ENCODE results near the genes SLC26A6 and P4HTM.

GRCh38 chr3:48507126-48508321 is 3.5 kb upstream of the SHISA5 start:
- PRO-cap = no peak

DNA sequence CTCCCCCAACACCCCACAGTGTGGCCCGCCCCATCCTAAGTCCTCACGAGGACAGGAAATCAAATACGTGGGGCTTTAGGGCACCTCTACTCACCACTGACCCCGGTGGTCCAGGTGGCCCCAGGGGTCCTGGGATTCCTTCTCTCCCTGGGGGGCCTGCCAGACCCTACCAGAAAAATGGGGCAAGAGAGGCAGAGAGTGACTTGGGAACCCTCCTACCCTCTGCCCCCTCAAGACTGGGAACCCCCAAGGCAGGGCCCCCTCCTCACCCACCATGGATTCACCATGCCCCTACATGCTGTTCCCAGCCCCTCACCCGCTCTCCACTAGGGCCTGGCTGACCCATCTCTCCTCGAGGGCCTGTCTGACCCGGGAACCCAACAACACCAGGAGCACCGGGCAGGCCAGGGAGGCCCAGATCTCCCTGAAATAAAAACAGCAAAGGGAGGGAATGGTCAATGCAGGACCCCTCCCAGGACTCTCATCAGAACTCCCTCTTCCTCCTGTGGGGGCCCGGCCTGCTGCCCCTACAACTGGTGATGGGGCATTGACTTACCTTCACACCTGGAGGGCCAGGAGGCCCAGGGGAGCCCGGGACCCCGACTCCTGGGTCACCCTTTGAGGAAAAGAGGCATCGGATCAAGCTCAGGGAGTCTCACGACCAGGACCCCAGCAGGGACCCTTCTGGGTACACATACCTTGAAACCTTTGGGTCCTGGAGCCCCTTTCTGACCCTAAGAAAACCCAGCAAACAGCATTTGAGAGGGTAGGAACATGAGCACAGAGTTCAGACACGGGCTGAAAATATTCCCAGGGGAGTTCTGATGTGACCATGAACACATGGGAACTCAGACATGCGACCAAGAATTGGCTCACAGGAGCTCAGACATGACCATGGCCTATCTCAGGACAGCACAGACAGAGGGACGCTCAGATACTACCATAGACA is 7.2 kb upstream of the UCN2 start:
- PRO-cap = no peak

DNA sequence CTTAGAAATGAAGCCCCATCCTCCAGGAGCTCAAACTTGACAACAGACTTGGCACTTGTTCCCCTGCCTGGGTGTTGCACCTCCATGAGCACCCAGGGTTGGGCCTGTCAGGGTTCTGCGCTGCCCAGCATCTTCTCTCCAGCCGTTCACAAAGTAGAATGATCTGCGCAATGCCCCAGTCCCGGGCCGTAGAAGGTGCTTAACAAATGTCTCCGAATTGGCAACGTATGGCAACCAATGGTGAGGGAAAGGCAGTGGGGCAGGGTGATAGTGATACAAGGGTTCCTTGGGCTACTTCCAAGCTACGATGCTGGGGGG is 2.6 kb upstream of the COL7A1 start:
- PRO-cap = no peak

DNA sequence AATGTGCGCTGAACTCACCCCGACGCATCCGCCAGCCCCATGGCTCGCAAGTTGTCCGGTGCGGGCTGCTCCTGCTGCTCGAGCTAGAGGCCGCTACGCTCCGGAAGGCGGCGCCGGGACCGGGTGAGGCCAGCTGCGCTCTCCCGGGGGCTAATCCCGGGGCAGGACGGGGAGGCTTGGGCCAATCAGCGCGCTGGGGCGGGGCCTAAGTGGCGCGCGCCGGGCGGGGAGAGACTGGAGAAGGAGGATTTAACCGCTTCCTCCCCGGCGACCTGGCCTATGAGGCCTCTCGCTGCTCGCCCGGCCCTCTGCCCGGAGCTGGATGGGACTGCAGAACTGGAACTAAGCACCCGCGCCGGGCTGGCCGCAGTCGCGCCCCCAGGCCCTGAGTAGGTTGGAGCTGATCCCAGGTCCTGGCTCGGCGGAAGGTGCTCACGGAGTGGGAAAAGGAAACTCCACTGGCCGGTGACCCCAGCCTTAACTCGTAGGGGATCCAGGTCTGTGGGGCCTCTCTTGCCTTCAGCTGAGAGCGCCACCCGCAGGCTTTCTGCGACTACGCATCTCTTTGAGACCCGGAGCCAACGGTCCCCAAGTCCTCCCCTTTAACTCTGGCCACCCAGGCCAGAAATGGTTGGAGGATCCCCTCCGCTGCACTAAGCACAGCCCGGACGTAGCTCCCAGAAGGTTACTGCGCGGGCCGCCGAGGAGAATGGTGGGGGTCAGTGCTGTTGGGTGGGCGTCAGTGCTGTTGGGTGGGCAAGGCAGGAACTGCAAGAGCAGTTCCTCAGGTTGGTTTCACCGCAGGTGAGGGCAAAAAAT is at the start of gene SLC26A6:
TSS of gene SLC26A6 (minus strand) at position 109 of the 819 bp plus-strand sequence.
- PRO-cap = bidirectional peak, plus-strand start at position 256 of the sequence, minus-strand start at position 125 of the sequence; bidirectional peak, plus-strand start at position 605 of the sequence, minus-strand start at position 628 of the sequence

GRCh38 chr3:48683103-48683894 is 2.4 kb downstream of the NCKIPSD start:
- PRO-cap = no peak

DNA sequence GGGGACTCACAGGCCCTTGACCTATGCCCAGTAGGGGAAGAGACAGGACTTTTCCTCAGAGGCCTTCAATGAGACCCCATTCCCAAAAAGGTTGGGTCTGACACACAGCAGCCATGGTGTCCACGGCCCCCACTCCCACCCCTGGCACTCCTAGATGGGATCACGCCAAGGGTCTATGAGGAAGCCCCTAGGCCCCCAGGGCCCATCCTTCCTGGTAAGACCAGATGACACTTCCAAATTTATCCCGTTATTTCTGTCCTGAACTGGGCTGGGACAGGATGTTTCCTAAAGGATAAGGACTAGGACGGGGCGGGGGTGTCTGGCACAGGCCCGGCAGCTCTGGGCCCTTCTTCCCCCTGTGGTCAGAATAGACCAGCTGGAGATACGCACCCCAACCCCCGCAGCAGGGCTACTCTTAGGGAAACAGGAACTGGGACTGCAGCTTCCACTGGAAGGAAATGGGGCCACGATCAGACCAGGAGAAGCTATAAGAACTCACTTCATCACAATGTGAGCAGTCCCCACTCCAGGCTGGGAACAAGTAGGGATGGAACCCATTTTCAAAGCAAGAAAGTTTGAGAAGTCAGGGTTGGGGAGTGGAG is 1.3 kb downstream of the NCKIPSD start:
- PRO-cap = unidirectional peak, plus-strand start at position 365 of the sequence; unidirectional peak, plus-strand start at position 441 of the sequence

GRCh38 chr3:48820633-48820884 is 27.1 kb downstream of the PRKAR2A start:
- PRO-cap = unidirectional peak, plus-strand start at chr3:48820755

- PRO-cap = no peak
These were observed 10.9 kb downstream of the ARIH2 start for GRCh38 chr3:48929599-48929851.

DNA sequence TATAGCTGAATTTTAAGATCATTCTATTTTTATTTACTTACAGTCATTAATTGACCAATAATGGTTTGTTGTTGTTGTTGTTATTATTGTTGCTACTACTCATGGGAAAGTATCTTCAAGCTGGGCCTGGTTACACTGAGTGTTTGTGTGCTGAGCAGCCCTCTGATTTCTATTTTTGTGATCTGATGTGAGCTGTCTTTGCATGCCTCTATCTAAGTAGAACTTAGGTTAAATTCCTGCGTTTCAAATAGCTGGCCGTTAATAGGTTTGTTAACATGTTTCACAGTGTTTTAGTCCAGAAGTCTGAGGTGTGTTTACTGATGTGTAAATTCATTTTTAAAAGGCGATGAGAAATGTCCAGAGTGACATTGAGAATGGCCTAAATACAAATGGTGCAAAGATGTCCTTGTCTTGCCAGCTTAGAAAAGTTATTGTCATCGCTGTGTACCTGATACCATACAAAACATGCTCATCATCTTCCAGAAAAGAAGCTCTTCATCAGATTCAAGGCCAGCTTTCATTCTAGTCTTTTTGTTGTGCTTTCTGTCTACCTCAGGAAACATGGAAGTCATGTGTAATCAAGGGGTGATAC is 15.8 kb downstream of the ARIH2 start:
- PRO-cap = bidirectional peak, plus-strand start at position 333 of the sequence, minus-strand start at position 141 of the sequence

DNA sequence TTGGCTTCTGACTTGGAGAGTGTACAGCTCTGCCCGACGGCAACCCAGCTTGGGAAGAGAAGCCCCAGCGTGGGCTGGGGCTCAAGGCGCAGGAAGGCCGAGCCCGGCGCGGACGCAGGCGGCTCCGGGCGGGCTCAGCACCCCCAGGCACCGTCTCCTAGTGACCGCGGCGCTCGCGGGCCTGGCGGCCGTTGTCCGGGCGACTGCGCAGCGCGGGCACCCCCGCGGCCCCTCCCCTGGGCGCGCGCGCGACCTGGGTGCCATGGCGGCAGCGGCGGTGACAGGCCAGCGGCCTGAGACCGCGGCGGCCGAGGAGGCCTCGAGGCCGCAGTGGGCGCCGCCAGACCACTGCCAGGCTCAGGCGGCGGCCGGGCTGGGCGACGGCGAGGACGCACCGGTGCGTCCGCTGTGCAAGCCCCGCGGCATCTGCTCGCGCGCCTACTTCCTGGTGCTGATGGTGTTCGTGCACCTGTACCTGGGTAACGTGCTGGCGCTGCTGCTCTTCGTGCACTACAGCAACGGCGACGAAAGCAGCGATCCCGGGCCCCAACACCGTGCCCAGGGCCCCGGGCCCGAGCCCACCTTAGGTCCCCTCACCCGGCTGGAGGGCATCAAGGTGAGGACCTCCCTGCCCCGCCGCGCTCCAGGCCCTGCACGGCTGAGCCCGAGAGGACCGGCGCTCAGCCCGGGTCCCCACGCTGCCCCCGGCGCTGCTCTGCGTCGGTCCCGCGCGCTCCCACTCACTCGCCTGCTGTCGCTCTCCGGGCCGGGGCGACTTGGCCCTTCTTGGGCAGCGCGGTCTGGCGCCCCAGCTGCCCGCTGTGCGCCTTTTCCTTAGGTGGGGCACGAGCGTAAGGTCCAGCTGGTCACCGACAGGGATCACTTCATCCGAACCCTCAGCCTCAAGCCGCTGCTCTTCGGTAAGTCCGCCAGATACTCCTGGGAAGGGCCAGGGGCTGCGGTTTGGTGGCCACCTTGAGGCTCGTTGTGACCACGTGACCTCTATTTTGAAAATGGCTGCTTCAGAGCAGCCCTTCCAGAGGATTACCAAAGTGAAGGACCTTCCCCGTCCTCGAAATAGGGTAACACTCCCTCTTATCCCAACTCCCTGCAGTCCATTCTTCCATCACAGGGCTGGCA is at the start of gene P4HTM:
TSS of gene P4HTM (plus strand) at position 247 of the 1,140 bp plus-strand sequence.
- PRO-cap = bidirectional peak, plus-strand start at position 247 of the sequence, minus-strand start at position 159 of the sequence; bidirectional peak, plus-strand start at position 1,011 of the sequence, minus-strand start at position 989 of the sequence

DNA sequence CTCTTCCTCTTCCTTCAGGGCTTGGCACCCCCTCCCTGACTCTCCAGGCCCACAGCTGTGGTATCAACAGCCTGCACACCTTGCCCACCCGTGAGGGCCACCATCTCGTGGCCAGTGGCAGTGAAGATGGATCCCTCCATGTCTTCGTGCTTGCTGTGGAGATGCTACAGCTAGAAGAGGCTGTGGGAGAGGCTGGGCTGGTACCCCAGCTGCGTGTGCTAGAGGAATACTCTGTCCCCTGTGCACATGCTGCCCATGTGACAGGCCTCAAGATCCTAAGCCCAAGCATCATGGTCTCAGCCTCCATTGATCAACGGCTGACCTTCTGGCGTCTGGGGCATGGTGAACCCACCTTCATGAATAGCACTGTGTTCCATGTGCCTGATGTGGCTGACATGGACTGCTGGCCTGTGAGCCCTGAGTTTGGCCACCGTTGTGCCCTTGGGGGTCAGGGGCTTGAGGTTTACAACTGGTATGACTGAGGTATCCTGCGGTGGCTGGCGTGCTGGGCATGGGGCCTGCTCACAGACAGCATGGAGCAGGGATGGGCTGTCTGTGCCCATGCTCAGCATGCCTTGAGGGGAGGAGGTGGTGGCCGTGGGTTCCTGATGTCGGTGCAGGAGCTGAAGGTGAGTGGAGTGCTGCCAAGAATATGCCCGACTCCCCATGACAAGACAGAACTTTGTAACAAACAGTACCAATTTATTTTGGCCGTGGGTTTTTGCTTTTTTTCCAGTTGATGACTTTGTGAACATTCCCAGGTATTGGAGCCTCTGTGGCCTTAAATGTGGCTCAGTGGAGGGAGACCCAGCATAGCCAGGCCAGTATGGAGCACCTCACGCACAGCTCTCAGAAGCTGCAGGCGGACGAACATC is 3.3 kb downstream of the DALRD3 start:
- PRO-cap = no peak

GRCh38 chr3:49015682-49016753 is 2.4 kb downstream of the DALRD3 start:
- PRO-cap = no peak

DNA sequence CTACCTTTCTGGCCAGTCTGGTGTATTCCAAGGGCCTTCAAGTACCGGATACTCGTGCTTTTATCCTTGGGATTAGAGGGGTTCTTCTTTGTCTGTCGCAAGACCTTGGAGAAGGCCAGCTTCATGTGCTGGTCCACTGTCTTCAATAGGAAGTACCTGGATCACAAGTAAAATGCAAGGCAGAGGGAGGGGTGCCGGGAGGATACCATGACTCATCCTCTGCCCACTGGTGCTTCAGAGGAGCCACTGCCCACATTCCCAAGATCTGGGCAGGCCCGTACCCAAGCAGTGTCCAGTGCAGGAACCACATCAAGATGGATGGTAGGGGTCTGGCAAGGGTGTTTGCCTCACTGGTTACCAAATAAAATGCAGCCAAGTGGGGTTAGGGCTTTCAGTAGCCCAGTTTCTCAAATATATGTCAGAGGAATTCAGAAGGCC is 3.4 kb upstream of the IMPDH2 start:
- PRO-cap = no peak

GRCh38 chr3:49122136-49122594 is 1.5 kb upstream of the USP19 start:
- PRO-cap = no peak

DNA sequence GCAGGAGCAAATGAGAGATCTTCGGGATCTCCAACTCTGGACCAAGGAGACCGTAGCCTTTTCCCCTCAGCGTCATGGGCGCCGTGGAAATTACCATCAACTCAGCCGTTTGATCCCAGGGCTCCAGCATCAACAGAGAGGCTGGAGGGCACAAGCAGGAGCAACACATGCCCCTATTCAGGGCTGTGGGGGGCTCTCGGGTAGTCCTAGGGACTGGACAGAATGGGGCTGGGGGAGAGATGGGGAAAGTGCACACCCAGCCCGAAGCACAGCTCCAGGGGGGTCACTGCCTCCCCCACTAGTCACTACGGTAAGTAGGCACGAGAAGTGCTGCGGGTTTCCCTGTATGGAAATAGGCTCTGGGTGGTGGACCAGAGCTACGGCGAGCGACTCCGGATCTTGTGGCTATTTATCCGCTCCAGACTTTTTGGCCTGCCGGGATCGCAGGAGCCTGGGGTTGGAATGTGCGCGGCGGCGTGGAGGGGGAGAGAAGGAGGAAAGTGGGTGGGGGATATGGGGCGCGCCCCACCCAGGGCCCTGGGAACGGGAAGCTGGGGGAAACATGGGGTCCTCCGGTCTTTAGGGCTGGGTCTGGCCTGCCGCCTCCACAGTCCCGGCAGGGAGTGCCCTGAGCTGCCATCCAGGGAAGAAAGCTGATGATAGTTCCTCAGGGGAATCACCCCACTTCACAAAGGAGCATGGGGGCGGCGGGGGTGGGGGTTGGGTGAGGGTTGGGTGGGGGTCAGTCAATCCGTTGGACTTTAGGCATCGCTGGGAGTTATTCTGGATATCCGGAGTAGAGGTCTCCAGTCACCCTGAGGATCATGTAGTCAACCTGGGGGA is 681 bp upstream of the LAMB2 start:
- PRO-cap = bidirectional peak, plus-strand start at position 438 of the sequence, minus-strand start at position 354 of the sequence

- PRO-cap = no peak
These were observed 18.6 kb downstream of the IHO1 start for GRCh38 chr3:49217857-49218380.

GRCh38 chr3:49244587-49244978 is 32.4 kb downstream of the C3orf62 start:
- PRO-cap = no peak

GRCh38 chr3:49465456-49466214 is 4.4 kb upstream of the DAG1 start:
- PRO-cap = no peak

GRCh38 chr3:49498287-49498639 is 28.2 kb downstream of the DAG1 start:
- PRO-cap = no peak

- PRO-cap = no peak
These were observed 20.6 kb upstream of the BSN start for GRCh38 chr3:49533593-49534209.

Data from left ventricle myocardium (tissue), 1 donor.